Subcutaneous preadipocyte (primary cell): ENCODE results near the genes PROSER3, ZNF383 and ZFP30.

DNA sequence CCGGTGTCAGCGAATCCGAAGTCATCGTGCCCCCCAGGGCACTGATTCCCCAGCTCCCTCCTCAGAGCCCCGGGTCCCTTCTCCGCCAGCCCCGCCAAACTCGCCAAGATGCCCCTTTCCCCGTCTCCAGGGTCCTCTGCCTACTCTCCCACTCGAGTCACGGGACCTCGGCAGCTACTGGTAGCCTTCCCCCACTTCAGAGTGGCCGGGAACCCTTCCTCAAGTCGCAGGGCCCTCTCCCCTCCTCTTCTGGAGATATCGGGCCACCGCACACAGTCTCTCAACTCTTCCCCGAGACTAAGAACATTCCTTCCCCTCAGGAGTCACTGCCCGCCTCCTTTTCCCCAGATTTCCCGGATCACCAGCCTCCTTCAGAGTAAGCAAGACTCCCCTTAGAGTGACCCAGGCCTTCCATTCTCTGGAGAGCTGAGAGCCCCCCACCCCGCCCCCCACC lies 640 bp downstream of the HSPB6 start:
- CAGE, long polyA plus RNA, result no peak

GRCh38 chr19:35758024-35758403 lies at the start of gene PROSER3:
TSS of gene PROSER3 (plus strand) at chr19:35758176.
- CAGE, long polyA plus RNA, result no peak

DNA sequence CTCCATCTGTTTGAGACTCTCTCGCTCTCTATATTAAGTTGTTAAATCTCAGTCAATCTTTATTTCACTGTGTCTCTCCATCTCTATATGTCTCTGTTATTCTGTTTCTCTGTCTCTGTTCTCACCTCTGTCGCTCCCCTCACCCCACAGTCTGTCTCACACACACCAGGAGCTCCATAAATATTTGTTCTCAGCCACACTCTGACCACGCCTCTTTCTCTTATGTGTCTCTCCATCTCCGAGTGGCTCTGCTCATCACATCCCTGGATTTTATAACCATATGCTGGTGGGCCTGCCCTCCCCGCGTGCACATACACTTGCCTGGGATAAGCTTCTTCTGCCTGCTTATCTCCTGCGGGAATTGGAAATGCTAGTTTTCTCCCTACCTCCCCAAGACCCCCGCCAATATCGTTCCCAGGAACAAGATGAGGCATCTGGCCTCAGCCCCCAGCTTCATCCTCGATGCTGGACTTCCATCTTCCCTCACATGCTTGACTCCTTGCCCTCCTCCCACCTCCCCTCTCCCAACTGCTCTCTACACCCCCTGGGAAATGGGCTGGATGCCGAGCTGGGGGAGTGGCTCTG lies 2.0 kb upstream of the KIRREL2 start:
- CAGE, long polyA plus RNA, result no peak

DNA sequence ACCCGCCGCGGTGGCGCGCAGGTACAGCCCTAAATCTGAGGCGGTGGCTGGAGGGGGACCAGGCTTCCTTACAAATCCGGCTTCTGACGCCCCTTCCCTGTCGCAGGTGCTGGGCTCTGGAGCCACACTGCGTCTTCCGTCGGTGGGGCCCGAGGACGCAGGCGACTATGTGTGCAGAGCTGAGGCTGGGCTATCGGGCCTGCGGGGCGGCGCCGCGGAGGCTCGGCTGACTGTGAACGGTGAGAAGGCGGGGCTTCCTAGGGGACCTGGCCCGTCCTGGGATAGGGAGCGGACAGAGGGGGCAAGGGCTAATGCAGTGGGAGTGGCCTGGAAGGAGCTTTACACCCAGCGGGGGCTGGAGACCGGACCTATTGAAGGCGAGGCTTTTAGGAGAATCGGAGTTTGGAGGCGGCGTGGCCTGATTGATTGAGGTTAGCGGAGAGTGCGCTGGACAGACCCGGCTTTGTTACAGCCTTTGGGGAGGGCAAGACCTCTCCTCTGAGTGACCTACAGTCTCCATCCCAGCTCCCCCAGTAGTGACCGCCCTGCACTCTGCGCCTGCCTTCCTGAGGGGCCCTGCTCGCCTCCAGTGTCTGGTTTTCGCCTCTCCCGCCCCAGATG lies 4.4 kb downstream of the KIRREL2 start:
- CAGE, long polyA plus RNA, result no peak

DNA sequence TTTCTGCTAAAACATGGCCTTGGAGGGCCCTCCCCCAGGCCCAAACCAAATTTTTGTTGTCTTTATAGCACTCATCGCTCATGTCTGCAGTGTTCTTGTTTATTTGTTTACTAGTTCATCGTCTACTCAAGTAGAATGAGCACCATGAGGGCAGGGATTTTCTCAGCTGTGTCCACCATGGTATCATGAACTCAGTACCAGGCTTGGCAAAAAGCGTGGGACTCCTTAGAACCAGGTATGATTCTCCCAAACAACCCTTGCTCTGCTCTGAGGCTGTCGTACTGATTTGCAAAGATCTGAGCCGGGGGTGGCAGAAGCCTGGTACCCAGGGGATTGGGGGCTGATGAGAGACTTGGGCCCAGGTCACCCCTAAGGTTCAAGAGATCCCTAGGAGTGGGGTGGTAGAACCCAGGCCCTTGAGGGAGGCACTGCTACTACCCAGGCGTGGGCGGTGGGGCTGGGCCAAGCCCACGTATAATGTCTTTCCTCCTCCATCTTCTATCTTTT lies 2.3 kb upstream of the CLIP3 start:
- CAGE, long polyA plus RNA, result no peak

DNA sequence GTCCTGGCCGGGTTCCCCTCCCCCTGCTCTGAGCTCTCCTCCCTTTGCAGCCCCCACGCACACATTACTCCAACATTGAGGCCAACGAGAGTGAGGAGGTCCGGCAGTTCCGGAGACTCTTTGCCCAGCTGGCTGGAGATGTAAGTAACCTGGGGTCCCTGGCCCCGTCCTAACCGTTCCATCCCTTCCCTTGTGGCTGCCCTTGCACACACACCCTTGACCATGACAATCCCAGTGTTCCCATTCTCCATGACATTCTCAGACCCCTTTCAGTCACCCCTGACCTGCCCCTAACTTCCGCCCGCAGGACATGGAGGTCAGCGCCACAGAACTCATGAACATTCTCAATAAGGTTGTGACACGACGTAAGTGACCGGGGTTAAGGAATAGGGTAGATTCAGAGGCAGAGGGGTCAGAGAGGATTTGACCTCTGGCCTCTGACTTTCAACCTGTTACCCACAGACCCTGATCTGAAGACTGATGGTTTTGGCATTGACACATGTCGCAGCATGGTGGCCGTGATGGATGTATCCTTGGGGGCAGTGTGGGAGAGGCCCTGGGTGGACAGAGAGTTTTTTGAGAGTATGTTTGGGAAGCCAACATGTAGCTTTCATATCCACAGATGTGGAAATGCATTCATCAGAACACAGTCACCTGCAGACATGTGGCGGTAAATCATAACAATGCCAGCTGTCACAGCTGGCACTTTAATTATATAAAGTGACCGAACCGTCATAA lies 2.9 kb downstream of the CAPNS1 start:
- CAGE, long polyA plus RNA, result no peak

GRCh38 chr19:36169195-36169784 lies 17.0 kb upstream of the COX7A1 start:
- CAGE, long polyA plus RNA, result no peak

DNA sequence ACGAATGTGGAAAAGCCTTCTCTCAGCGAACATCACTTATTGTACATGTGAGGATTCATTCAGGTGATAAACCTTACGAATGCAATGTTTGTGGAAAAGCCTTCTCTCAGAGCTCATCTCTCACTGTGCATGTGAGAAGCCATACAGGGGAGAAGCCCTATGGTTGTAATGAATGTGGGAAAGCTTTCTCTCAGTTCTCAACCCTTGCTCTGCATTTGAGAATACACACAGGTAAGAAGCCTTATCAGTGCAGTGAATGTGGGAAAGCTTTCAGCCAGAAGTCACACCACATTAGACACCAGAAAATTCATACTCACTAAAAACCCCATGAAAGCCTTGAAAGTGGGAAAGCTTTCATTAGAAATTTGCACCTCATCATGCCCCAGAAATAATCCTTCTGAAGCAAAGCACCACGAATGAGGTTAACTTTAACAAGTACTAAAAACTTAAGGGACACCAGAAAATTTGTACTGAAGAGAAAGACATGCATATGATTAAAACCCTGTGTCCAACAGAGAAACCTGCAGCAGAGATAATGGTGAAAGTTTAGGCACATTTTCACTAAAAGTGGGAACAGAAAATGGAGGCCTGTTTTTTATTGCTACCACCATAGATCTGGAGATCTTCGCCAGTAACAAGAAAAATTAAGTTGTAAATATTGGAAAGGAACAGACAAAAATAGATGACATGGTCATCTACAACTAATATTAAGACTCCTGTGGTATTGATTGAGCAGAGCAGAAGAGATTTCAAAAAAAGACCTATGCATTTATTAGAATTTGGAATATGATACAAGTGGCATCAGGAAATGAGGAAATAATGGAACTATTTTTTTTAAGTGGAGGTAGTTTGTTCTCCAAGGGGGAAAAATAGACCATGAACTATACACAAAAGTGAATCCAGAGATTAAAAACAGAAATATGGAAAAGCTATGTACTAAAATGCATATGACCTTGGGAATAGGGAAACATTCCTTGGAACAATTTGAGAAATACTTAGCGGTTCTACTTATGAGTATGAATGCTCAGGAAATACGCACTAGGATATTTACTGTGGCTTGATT lies 22.4 kb downstream of the ZNF146 start:
- CAGE, long polyA plus RNA, result no peak

- CAGE, long polyA plus RNA, result no peak
Measured at GRCh38 chr19:36331259-36331610, 47.8 kb downstream of the ZFP14 start.

GRCh38 chr19:36836946-36837670 lies 1.1 kb downstream of the ZNF790 start:
- CAGE, long polyA plus RNA, result no peak

GRCh38 chr19:37007492-37008033 lies 70.7 kb upstream of the ZNF420 start:
- CAGE, long polyA plus RNA, result no peak

DNA sequence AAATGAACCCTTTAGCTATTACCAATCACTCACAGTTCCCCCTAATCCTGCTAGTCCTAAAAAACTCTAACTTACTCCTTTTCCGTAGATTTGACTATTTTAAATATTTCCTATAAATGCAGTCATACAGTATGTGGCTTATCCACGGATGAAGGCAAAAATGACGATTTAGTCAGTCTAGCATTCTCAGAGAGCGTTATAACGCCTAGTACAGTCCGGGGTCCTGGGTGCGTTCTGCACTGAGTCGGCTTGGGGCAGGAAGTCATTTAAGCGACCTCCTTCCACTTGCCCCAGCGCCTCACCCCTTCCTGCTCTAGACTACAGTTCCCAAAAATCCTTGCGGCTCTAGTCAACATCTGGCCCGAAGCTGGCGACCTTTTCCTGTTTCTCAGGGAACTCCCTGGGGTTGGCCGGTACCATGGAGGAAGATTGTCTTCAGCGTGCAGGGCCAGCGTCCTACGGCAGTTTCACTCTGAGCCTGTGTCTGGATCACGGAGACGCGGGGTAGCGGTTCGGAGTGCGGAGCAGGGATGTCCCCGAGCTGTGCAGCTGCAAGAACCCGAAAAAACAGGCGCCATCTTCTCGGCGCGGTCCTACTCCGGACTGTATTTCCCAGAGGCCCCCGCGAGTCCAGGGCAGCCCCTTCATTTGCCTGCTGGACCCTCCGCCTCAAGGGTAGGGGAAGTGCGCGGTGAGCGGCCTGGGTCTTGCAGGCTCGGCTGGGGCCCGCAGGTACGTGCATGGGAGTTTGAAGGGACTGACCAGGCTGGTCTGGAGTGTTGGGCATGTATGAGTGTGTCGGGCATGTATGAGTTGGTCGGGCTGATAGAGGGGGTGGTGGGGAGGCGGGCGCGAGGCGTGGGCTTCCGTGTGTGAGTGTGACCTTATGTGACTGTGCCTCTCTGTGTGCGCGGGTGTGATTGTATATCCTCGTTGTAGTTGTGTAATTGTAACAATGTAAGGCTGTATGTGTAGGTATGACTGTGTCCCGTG lies at the start of gene ZNF383:
TSS of gene ZNF383 (plus strand) at position 672 of the 993 bp plus-strand sequence.
- CAGE, long polyA plus RNA, result no peak

DNA sequence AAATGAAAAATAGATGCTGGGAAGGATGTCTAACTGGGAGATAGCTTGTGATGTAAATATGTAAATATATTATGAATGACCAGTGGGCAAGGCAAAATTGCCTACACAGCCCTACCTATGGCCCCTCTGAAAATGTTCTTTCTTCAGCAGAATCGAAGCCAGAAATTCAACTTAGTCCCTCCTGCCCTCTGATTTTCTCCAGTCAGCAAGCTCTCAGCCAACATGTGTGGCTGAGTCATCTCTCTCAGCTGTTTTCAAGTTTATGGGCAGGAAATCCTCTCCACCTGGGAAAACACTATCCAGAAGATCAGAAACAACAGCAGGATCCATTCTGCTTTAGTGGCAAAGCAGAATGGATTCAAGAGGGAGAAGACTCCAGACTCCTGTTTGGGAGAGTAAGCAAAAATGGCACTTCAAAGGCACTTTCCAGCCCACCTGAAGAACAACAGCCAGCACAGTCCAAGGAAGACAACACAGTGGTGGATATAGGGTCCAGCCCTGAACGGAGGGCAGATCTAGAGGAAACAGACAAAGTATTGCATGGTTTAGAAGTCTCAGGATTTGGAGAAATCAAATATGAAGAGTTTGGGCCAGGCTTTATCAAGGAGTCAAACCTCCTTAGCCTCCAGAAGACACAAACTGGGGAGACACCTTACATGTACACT lies 8.8 kb upstream of the ZNF527 start:
- CAGE, long polyA plus RNA, result no peak

- CAGE, long polyA plus RNA, result no peak
Measured at GRCh38 chr19:37655317-37655960, at the start of gene ZFP30. TSS of gene ZFP30 (minus strand) at chr19:37655465.

- CAGE, long polyA plus RNA, result no peak
Measured at GRCh38 chr19:37739538-37740224, 20.1 kb upstream of the ZNF607 start.

- CAGE, long polyA plus RNA, result no peak
Measured at GRCh38 chr19:37771314-37771979, 7.9 kb downstream of the ZNF573 start.

GRCh38 chr19:37914812-37915420 lies 7.9 kb downstream of the SIPA1L3 start:
- CAGE, long polyA plus RNA, result no peak

DNA sequence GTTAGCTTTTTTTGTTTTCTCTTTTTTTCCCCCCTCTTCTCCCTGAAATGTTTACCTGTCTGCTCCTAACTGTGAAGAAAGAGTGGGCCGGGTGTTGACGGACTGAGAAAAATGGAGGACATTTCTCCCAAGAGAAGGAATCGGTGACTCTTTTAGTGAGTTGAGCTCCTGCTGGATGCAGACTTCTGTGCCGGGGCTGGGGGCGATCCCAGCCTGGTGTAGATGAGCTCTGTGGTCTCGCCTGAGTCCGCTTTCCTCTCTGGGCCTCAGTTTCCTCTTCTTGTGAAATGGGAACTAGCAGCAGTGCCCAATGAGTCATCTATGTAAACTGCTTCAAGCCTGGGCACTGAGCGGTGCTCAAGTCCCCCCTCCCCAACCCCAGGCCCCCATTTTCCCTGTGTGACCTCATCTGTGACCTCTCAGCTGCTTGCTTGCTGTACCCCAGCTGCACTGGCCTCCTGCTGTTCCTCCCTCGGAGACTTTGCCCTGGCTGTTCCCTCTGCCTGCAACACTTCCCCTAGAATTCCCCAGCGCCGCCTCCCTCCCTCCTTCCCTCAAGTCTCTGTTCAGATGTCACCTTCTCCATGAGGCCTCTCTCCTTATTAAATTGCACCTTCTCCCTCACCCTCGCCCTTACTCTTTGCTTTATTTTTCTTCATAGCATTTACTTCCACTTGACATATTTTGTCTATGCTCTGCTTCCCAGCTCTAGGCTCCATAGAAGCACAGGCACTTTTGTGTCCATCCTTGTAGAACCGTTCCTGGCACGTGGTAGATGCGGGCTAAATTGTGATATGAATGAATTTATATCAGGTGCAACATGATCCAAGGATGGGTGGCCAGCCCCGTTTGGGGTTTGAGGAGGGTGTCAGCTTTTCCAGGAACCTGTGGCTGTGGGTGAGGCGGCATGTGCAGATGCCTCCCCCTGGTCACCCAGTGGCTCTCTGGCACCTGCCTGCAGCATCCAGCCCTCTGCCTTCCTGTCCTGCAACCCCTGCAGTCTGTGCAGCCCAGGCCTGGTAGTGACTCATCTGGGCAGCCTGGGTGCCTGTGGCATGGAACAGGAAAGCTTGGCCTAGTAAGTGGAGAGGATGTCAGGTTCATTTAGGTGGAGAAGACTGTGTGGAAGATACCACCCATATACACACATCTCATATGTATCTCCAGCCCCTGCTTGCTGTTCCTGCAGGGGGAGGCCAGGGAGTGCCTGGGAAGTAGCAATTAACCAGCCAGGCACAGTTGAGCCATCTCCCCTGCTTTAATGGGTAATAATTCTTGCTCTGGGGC lies 26.2 kb downstream of the SIPA1L3 start:
- CAGE, long polyA plus RNA, result no peak

DNA sequence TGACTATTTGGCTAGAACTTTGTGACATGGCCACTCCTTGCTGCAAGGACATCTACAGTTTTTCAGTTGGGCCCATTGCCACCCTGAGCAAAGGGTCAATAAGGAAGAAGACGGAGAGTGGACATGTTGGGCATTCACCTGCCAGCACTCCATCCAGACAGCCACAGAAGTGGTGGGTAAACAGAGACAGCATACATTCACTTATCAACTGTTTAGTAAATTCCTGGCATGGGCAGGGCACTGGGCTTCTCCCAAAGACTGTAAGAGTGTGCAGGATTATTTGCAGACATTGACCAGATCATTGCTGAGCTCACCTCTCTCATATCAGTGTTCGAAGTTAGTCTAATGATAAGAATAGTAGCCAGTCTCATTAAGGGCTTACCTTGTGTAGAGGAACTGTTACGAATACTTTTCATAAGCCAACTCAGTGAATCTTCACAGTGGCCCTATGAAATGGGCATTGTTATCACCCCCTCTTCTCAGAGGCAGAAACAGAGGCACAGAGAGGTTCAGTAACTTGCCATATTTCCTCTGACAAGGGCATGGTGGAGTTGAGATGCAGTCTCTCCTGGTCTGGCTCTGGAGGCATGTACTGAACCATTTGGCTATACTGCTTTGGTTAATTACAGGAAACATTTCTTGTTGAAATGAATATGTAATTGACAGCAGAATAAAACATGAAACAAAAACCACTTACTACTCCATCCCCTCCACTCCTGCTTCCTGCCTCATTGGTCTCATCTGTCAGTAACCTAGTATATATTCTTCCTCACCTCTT lies 29.4 kb downstream of the SIPA1L3 start:
- CAGE, long polyA plus RNA, result no peak

GRCh38 chr19:37999019-37999959 lies 92.3 kb downstream of the SIPA1L3 start:
- CAGE, long polyA plus RNA, result no peak